Measurements from ENCODE around the genes ZPBP2, LRRC3C and GSDMA.

DNA sequence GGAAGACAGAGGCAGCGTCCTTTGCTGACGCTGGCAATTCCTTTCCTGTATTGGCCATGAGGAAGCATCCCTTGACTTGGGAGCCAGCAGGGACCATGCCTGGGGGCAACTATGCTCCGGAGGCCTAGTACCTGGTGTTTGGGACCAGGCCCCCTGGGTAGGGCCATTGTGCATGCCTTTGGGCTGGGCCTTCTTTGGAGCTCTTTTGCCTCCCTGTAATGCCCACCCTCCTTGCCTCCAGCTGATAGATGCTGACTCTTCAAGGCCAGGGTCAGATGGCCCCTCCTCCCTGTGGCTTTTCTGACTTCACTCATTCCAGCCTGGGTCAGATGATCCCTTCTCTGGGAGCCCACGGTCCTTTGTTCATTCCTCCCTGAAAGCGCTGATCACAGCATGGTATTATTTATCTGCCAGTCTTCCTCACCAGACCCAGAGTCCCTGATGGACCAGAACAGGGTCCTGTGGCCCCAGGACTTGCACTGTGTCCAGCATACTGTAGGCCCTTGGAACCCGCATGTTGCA is 2.7 kb downstream of the STARD3 start:
- PRO-cap, result no peak

DNA sequence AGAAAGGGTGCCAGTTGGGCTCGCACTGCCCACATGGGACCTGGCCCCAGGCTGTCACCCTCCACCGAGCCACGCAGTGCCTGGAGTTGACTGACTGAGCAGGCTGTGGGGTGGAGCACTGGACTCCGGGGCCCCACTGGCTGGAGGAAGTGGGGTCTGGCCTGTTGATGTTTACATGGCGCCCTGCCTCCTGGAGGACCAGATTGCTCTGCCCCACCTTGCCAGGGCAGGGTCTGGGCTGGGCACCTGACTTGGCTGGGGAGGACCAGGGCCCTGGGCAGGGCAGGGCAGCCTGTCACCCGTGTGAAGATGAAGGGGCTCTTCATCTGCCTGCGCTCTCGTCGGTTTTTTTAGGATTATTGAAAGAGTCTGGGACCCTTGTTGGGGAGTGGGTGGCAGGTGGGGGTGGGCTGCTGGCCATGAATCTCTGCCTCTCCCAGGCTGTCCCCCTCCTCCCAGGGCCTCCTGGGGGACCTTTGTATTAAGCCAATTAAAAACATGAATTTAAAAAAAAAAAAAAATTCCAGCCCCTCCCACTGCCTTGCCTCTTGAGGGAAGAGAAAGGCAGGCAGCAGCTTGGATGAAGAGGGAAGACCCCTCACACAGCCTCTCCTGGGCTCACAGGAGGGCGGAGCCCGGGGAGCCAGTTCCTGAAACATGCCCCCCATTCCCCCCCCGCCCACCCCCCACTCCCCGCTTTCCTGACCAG is 2.0 kb upstream of the TCAP start:
- PRO-cap, result no peak

- PRO-cap, result no peak
These were observed 7.9 kb downstream of the PGAP3 start for GRCh38 chr17:39679954-39680264.

DNA sequence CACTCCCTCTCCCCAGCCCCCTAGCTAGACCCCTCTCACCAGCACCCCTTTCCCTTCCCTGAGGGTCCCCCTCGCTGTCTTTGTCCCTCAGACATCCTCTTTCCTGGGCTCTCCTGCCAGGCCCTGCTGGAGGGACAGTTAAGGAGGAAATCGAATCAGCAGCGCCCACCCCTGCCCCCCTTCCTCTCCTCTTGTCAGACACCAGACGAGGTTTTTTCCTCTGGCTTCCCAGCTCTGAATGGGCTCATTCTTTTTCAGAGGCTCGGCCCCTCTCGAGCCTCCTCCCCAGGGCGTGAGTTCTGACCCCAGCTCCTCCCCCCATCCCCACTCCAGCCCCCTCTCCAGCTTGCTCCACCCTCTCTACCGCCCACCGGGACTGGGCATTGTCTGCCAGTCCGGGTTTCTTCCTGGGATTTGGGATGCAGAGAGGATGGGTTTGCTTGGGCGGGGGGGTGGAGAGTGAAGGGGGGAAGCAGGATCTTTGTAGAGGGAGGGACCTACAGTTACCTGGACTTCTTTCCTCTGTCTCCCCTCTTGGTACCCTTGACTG is 3.8 kb upstream of the ERBB2 start:
- PRO-cap, result unidirectional peak, minus-strand start at position 236 of the sequence

GRCh38 chr17:39728894-39729764 is 1.2 kb downstream of the MIEN1 start:
- PRO-cap, result no peak

GRCh38 chr17:39742292-39742774 is 4.6 kb downstream of the GRB7 start:
- PRO-cap, result no peak

- PRO-cap, result unidirectional peak, plus-strand start at chr17:39775086
These were observed 37.4 kb downstream of the GRB7 start for GRCh38 chr17:39774990-39775588.

GRCh38 chr17:39867496-39868793 is at the start of gene ZPBP2:
ZPBP2 (plus strand) TSS chr17:39868202.
- PRO-cap, result no peak

GRCh38 chr17:39927466-39928444 is at the start of gene LRRC3C:
LRRC3C (plus strand) TSS chr17:39927732.
- PRO-cap, result bidirectional peak, plus-strand start at chr17:39927745, minus-strand start at chr17:39927601

- PRO-cap, result no peak
These were observed 13.8 kb upstream of the GSDMA start for GRCh38 chr17:39948949-39949558.

GRCh38 chr17:39962729-39963334 is at the start of gene GSDMA:
GSDMA (plus strand) TSS chr17:39963004.
- PRO-cap, result no peak

GRCh38 chr17:40015049-40015320 is 255 bp upstream of the CSF3 start:
- PRO-cap, result unidirectional peak, minus-strand start at chr17:40015133; bidirectional peak, plus-strand start at chr17:40015435, minus-strand start at chr17:40015133

GRCh38 chr17:40150107-40150644 is 9.8 kb downstream of the CASC3 start:
- PRO-cap, result no peak

DNA sequence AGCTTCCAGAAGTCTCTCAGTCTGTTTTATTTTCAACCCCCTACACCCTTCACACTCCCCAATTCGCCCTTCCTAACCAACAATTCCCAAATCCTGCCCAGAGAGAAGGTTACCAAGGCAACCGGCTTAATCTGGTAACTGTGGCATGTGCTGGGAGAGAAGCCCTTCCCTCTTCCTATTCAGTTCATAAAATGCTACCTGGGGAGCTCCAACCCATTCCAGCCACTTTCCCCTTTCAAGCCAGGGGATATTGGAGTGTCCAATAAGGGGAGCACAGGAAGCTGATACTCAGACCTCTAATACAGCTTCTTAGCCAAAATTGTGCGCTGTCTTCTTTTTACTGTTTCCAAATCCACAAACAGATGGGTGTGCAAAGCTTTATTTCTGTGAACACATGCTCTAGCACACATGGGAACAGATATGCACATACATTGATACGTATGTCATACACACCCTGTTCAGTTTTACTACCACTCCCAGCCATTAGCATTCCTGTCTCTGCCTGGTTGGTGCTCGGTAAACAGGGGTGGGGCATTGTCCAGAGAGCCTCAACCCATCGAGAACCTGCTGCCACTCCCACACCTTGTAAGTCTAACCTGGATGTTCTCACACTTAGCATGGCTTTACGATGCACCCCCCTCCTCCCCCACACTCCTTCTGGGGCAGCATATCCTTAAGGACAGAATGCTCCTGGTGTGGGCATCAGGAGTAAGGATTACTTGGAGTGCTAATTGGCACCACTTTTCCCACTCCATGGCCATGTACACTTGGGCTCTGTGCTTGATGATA is 1.1 kb upstream of the RAPGEFL1 start:
- PRO-cap, result bidirectional peak, plus-strand start at position 588 of the sequence, minus-strand start at position 343 of the sequence

DNA sequence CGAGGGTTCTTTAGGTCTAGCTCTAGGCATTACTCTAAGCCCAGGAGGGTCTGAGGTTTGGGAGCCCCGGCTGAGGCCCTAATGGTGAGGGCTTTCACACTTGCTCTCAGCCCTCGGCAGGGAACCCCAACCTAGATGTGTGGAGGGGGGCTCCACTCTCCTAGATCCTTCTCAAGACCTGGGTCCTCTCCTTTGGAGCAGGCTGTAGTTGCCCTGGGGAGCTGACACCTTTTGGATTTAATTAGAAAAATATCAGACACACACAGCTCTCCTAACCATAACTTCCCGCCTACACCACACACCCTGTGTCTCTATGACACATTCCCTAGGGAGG is 2.4 kb downstream of the RAPGEFL1 start:
- PRO-cap, result no peak

GRCh38 chr17:40220025-40220544 is 981 bp downstream of the WIPF2 start:
- PRO-cap, result no peak

- PRO-cap, result bidirectional peak, plus-strand start at chr17:40318245, minus-strand start at chr17:40318106
These were observed 9.1 kb downstream of the RARA start for GRCh38 chr17:40317790-40318824.

DNA sequence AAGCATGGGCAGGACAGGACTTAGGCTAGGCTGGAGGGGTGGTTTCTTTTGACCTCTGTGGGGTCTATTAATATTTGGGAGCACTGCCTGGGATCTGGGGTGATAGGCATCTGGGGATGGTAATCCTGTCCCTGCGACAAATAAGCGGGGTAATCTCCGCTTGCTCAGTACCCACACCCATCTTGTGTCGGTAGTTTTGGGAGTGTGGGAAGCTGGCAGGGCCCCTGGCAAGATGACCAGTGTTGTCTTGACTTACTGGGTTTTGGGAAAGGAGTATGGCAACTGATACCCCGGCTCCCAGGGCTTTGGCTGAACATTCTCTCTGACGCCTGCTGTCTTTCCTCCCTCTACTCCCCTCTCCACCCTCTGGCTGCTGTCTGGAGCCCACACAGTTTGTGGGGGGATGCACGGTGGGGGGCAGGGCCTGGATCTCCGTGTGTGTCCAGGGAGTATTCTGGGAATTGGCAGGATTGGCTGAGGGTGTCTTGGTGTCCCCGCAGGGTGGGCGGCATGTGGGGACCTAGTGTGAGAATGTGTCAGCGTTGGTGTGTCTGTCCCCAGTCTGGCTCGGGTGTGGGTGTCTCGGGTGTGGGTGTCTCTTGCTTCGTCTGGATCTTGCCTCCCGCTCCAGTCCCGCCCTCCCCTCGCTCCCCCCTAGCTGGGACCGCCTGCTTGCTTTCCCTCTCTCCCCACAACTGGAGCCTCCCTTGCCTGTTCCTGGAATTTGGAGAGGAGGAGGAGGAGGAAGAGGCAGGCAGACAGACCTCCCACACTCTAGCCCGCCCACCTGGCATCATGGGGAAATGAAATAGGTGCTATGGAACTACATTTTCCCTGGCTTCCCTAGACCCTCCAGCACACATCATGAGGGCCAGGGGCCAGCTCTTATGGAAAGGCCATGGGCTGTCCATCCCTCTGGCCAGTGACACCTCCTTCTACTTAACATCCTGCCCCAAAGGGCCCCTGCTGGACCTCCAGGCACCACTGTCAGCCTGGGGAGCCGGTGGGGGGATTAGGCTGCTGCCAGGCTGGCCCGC is 12.0 kb downstream of the RARA start:
- PRO-cap, result bidirectional peak, plus-strand start at position 721 of the sequence, minus-strand start at position 697 of the sequence

DNA sequence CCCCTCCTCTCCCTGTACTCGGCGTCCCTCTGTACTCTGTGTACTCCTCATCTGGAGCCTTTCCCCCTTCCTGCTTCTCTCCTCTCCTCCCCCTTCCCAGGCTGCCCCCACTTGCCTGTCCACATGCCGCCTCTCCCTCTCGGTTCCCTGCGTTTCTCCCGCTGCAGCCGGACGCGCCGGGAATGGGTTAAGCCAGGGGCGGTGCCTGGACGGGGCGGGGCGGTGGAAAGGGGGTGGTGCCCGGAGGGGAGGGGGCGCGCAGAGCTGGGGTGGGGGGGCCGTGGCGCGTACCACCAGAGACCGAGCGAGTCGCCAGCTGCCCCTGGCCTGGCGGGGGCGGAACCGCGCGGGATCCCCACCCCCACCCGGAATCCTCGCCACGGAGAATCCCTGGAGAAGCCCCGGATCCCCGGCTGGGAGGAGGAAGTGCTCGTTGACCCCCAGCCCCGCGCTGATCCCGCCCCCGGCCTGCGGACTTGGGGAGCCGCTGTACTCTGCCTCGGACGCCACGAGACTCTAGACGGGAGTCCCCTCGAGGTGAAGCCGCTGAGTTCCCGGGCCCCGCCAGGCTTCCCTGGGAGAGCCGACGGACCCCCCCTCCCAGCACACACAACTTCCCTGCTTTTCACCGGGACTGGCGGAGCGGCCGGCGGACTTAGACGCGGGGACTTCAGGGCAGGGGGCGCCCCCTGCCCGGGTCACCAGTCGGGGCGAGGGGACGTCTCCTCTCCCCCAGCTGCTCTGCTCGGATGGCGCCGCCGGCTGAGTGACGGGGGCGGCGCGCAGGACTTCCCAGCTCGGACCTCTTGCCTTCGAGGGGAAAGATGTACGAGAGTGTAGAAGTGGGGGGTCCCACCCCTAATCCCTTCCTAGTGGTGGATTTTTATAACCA is 22.4 kb downstream of the GJD3 start:
- PRO-cap, result bidirectional peak, plus-strand start at position 261 of the sequence, minus-strand start at position 184 of the sequence

GRCh38 chr17:40346031-40346614 is 18.4 kb downstream of the GJD3 start:
- PRO-cap, result bidirectional peak, plus-strand start at chr17:40346734, minus-strand start at chr17:40346445

Data from colonic mucosa (tissue), 1 donor.